ENCODE results near the genes BCL7A, RSRC2 and HCAR2.

DNA sequence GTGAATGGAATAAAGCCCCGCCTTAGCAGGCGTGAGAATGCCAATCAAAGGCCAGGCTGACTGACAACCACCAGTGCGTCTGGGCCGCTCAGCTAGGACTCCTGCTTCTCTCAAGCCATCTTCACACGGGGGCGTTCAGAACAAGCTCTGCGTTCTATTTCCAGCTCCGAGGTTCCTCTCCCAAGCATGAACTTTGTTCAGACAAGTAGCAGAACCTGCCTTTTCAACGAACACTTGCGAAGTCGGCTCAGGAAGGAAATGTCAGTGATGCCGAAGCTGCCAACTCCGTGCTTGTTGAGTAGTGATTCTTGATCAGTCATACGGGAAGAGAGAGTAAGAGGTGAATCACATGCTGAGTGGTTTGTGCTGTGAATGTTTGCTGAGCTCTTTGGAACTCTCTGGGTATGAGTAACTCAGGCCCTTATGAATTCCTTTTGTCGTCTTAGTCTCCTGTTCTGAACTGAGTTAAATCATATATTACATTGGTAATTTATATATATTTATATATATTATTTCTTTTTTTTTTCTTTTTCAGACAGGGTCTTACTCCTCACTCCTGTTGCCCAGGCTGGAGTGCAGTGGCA lies 29.5 kb upstream of the BCL7A start:
- CAGE, long polyA plus RNA = no peak
- RRBS = no CpG with 5 or more reads among the region's 15 CpGs

- CAGE, long polyA plus RNA = no peak
- RRBS = 53% methylated on average over 11 of the region's 12 CpGs
Observed at GRCh38 chr12:122020826-122021083, 929 bp upstream of the BCL7A start.

- CAGE, long polyA plus RNA = no peak
- RRBS = 1% methylated on average over 95 of the region's 142 CpGs
Observed at GRCh38 chr12:122021794-122022704, at the start of gene BCL7A. Gene BCL7A (plus strand): TSS chr12:122021884.

GRCh38 chr12:122024105-122024663 lies 2.5 kb downstream of the BCL7A start:
- CAGE, long polyA plus RNA = no peak
- RRBS = no CpG with 5 or more reads among the region's 19 CpGs

DNA sequence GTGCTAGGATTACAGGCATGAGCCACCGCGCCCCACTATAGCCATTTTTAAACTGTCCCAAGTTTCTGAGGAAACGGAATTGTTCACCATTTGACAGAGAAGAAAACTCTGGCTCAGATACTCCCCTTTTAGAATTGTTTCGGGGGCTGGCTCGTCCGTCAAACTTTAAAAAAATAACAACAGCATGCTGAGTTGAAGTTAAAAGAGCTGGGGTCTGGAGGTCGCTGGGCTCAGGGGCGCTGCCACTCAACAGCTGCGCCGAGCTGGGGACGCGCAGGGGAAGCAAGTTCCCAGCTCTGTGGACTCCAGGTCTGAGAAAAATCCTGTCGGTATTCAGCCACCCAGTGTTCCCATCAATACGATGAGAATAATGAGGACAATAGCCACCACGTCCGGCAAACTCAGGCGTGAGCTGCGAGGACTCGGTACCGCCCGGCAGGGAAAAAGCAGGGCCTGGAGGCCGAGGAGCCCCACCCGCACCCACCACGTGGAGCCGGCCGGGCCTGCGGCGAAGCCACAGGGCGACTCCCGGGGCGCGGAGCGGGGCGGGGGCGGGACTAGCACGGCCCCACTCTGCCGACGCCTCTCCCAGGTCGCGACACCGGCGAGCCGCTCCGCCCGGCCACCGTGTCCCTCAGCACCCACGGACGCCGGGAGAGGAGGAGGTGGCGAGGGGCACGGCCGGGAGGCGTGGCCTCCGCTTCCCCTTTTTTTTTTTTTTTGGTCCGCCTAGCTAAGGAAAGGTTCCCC lies 482 bp upstream of the MLXIP start:
- CAGE, long polyA plus RNA = no peak
- RRBS = 4% methylated on average over 25 of the region's 55 CpGs

DNA sequence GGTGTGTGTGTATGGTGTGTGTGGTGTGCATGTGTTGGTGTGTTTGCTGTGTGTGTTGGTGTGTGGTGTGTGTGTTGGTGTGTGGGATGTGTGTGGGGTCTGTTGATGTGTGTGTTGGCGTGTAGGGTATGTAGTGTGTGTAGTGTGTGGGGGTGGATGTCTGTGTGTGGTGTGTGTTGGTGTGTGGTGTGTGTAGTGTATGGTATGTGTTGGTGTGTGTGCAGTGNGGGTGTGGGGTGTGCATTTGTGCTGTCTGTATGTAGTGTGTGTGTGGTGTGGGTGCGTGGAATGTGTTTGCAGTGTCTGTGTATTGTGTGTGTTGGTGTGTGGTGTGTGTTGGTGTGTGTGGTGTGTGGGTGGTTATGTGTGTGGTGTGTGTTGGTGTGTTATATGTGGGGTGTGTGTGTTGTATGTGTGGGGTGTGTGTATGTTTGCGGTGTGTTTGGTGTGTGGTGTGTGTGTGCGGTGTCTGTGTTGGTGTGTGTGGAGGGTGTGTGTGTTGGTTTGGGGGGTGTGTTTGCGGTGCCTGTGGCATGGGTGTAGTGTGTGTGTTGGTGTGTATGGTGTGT lies 14.6 kb downstream of the MLXIP start:
- CAGE, long polyA plus RNA = no peak
- RRBS = no CpG with 5 or more reads among the region's 5 CpGs

DNA sequence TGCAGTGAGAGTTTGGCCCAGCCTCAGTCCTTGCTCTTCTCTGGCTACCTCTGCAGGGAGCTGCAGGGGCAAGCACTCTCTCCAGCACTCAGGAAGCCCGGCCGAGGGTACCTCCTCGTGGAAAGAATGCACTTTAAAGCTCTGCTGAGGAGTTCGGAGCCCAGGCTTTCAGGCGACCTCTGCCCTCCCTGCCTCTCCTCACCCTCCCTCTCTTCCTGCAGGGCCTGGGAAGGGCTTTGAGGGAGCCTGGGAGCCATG lies 31.1 kb downstream of the IL31 start:
- CAGE, long polyA plus RNA = no peak
- RRBS = no CpG with 5 or more reads among the region's 5 CpGs

- CAGE, long polyA plus RNA = no peak
- RRBS = no CpG with 5 or more reads among the region's 19 CpGs
Observed at GRCh38 chr12:122204979-122205746, 1.7 kb downstream of the B3GNT4 start.

DNA sequence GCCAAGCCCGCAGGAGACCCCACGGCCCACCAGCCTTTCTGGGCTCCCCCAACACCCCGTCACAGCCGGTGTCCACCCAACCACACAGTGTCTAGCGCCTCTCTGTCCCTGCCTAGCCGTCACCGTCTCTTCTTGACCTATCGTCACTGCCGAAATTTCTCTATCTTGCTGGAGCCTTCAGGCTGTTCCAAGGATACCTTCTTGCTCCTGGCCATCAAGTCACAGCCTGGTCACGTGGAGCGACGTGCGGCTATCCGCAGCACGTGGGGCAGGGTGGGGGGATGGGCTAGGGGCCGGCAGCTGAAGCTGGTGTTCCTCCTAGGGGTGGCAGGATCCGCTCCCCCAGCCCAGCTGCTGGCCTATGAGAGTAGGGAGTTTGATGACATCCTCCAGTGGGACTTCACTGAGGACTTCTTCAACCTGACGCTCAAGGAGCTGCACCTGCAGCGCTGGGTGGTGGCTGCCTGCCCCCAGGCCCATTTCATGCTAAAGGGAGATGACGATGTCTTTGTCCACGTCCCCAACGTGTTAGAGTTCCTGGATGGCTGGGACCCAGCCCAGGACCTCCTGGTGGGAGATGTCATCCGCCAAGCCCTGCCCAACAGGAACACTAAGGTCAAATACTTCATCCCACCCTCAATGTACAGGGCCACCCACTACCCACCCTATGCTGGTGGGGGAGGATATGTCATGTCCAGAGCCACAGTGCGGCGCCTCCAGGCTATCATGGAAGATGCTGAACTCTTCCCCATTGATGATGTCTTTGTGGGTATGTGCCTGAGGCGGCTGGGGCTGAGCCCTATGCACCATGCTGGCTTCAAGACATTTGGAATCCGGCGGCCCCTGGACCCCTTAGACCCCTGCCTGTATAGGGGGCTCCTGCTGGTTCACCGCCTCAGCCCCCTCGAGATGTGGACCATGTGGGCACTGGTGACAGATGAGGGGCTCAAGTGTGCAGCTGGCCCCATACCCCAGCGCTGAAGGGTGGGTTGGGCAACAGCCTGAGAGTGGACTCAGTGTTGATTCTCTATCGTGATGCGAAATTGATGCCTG lies 3.2 kb downstream of the B3GNT4 start:
- CAGE, long polyA plus RNA = no peak
- RRBS = no CpG with 5 or more reads among the region's 33 CpGs

DNA sequence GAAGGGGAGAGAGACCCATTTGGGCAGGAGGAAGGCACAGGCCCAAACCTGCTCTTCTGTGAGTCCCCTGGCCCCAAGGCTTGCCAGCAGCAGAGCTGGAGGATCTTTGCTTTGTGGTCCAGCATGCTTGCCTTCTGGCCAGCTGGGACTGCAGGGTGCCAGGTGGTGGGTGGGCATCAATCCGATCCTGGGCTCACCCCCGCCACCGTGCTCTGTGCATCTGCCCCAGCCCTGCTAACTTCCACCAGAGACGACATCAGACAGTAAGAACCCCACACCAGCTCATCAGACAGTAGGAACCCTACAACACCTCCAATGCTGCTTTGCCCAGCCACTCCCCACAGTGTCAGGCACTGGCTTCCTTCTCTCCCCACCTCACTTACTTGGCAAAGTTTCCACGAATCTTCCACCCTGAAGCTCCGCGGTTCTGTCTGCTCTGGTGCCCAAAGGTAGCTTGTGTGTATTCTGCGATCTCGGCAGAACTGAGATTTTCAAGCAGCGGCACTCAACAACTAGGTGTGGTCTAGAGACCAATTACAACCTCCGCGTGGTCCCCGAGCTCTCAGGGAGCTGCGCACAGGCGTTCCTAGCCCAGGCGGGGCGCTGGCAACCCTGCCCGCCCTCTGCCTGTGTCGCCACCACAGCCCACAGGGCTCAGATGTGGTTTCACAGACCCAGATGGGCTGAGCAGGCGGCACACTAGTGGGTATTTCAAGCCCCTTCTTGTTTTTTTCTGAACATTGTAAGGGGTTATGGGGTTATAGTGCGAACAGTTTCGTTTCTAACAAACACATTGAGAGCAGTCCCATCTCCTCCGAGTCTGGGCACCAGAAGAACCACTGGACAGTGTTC lies 1.3 kb upstream of the DIABLO start:
- CAGE, long polyA plus RNA = no peak
- RRBS = no CpG with 5 or more reads among the region's 23 CpGs

DNA sequence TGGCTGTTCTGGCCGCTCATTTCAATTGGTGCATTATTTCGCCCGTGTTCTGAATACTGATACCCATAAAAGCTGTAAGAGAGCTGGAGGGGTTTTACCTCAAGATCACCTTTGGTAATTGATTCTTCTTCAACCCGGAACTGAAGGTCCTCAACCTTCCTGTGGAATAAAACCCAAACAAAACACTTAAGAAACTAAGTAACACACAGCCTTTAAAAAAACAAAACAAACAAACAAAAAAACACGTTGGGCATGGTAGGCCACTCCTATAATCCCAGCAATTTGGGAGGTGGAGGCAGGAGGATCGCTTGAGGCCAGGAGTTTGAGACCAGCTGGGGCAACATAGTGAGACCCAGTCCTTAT lies 69.9 kb downstream of the CLIP1 start:
- CAGE, long polyA plus RNA = no peak
- RRBS = no CpG with 5 or more reads among the region's 6 CpGs

DNA sequence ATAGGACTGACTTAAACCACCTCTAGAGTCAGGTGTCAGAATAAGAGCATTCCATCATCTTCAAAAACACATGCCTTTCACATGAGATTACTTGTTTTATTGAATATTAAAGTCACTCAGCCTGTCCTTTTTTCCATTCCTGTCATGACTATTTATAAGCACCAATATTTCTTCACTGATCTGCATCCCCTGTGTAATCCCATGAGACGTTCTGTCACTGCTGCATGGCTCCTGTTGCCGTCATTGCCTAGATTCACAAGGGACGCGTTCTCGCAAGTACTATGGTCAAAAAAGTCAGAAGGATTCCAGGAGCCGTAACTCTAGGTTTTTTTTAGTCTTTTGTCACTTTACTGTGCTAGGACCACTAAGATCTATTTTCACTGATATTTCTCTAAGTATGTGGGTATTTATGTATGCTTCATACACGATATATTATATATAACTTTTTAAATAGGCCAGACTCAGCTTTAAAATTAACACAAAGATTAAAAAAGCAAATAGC lies 17.4 kb downstream of the CLIP1 start:
- CAGE, long polyA plus RNA = no peak
- RRBS = no CpG with 5 or more reads among the region's 7 CpGs

GRCh38 chr12:122412821-122413247 lies 9.6 kb downstream of the CLIP1 start:
- CAGE, long polyA plus RNA = no peak
- RRBS = no CpG with 5 or more reads among the region's 2 CpGs

GRCh38 chr12:122437492-122437925 lies 15.0 kb upstream of the CLIP1 start:
- CAGE, long polyA plus RNA = no peak
- RRBS = no CpG with 5 or more reads among the region's 9 CpGs

DNA sequence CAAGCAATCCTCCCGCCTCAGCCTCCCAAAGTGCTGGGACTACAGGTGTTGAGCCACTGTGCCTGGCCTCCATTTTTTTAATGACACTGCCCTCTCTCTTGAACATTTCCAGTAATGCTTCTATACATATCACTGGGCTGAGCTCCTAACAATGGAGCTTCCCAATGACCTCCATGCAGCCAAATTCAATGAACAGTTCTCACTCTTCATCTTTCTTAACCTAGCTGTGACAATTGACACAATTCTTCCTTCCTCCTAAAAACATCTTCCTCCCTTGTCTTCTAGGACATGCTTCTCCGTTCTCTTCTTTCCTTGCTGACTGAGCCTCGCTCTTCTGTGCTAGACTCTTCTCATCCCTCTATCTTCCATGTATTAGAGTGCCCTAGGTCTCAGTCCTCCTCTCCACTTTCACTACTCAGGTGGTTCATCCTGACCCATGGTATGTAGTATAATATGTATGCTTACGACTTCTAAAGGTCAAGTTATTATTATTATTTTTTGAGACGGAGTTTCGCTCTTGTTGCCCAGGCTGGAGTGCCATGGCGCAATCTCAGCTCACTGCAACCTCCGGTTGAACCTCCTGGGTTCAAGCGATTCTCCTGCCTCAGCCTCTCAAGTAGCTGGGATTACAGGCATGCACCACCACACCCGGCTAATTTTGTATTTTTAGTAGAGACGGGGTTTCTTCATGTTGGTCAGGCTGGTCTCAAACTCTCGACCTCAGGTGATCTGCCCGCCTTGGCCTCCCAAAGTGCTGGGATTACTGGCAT lies 15.9 kb downstream of the ZCCHC8 start:
- CAGE, long polyA plus RNA = no peak
- RRBS = 97% methylated on average over 2 of the region's 13 CpGs

DNA sequence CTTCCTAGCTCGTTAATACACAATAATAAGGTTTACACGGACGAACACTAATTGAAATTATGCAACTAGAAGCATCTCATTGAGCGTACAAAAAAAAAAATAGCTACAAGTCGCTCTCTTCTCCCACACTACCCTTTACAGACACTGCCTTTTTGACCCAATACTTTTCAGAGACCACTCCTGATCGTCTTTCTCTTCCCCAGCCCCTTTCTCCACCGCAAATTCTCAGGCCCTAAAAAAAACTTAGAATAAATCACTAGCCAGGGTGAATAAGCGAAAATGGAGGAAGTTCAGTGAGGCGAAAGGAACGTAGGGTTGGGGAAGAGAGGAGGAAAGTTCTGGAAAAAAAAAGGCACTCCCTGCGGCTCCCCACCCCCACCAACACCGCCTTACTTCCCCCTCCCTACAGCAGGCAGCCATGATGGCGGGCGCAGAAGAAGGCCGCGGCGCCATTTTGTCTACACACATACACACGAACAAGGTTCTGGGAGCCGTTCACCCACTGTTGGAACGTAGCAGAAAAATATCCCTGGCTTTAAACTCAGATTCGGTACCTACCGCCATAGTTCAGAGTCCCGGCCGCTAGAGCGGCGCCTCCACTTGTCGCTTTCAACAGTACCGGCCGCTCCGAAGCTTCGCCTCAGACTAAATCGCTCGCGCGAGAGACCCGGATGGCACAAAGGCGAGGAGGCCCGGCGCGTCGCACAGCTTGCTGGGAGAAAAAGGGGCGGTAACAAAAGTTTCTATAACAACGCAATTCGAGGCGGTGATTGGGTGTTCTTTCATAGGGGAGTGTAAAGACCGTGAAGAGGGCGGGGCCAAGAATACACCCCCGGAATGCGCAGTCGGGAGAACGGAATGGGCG lies at the start of gene RSRC2:
RSRC2 (minus strand) TSS at position 647 of the 865 bp plus-strand sequence.
- CAGE, long polyA plus RNA = no peak
- RRBS = 1% methylated on average over 17 of the region's 52 CpGs

DNA sequence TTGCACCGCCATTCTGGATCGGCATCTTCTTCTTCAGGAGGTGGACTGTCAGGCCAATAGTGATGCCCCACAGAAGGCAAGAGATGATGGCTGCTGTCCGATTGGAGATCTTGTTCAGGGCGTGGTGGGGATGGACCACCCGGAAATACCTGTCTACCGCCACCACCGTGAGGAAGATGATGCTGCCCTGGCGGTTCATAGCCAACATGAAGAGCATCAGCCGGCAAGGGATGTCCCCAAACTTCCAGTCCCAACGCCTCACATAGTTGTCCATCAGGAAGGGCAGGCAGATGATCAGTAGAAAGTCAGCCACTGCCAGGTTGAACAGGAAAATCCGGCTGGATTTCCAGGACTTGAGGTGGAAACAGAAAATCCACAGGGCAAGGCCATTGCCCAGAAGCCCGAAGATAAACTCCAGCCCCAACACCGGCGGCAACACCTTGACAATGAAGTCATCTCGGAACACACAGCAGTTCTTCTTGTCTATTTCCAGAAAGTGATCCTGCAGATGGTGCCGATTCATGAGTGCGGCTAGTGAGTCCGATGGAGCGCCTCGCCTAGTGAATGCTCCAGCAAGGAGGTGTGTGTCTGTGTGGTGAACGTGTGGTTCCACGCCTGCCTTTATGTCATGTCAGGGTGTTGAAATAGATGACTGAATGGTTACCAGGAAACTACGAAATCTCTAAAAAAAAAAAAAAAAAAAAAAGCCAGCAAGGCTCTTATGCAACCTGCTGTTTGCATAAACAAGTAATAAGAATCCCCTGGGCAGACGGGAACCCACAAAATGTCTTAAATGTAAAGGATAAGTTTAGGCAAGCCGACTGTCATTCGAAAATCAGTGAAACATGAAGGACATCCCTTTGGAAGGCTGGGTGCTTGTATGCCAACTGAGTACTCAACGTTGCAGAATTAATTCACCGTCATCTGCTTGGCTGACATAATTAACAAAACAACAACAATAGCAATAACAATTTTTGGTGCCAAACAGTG lies at the start of gene HCAR2:
HCAR2 (minus strand) TSS at position 597 of the 990 bp plus-strand sequence.
- CAGE, long polyA plus RNA = no peak
- RRBS = no CpG with 5 or more reads among the region's 28 CpGs

DNA sequence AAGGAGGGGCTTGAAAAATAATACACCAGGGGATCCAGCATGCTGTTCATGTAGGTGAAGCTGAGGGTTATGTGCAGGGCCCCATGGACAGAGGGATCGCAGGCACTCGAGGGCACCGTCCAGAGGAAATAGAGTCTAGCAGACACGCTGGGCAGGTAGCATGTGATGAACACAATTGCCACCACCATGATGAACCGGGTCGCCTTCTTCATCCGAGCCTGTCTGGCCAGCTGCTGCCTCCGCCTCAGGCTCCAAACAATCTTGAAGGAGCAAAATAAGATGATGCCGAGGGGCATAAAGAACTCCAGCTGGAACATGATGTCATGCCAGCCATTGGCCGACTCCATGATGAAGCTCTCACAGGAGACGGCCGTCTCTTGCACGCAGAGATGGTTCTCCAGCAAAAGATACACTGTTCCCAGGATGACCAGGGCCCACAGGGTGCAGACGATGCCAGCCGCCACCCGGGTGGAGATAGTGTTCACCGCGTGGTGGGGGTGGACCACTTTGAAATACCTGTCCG lies 1.1 kb downstream of the HCAR1 start:
- CAGE, long polyA plus RNA = no peak
- RRBS = 47% methylated on average over 4 of the region's 19 CpGs

GRCh38 chr12:122851835-122852303 lies 16.6 kb downstream of the HIP1R start:
- CAGE, long polyA plus RNA = no peak
- RRBS = no CpG with 5 or more reads among the region's 6 CpGs

GRCh38 chr12:122883754-122884398 lies 12.0 kb downstream of the VPS37B start:
- CAGE, long polyA plus RNA = no peak
- RRBS = no CpG with 5 or more reads among the region's 7 CpGs

All from osteoblast (primary cell).